Islet of Langerhans (tissue), 1 donor: ENCODE measurements around a stretch of chr2.

DNA sequence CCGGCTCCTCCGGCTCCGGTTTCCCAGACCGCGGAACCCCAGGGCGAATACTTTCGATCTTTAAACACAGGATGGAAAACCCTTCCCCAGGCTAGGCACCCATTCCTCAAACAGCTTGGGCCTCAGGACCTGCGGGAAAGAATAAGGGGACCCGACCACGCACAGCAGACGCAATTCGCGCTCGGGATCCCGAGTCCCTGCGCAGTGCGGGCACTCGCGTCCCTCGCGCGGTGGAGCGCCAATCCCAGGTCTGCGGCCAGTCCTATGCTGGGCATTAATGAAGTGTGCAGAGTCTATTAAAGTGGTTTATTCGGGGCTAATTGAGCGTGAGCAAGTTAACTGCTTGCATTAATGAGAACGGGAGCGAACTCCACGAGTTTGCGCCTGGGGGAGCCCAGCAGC is 1.9 kb downstream of the OSR1 start:
- RRBS, result 33% methylated on average over 1 of the region's 30 CpGs

GRCh38 chr2:20013164-20013527 is 678 bp upstream of the MATN3 start:
- RRBS, result 67% methylated on average over 3 of the region's 8 CpGs

DNA sequence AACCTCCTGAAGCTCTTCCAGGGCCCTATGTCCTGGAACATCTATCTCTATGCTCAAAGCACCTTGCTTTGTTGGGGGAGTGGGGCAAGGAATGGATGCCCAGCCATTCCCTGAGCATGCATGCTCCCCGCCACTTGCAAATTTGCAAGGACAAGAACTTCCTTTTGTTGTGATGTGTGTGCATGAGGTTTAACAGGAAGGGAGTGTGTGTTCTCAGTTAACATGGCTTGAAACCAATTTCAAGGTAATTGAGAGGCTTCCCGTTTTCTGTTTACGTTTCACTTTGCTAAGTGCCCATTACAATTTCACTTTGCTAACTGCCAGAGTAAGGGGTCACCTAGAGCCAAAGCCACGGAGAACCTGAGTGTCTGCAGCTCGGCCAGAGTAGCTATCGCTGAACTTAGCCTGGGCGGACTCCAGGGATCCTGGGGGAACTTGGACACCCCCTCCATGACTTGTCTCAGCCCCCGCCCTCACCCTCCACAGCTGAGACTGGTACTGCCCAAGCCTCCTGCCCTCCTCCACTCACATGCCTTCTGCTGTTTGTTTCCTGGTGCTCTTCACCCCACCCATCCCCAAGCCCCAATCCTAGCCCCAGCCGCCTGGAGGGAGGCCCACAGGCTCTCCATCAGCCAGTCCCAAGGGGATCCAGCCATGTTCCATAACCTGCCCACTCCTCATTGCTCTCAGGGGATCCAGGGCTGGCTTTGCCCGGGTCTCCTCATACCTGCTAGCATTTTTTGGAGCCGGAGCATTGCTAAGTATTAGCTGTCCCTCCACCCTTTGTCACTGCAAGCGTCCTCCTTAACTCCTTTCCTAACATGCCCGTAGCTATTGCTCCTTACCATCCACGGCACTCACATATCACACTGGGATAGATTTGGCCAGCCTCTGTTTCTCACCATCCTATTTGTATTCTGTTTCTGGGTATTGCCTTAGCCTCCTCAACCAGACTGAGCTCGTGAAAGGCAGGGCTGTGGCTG is 53.7 kb upstream of the LAPTM4A start:
- RRBS, result 90% methylated on average over 1 of the region's 15 CpGs

- RRBS, result no CpG with 5 or more reads among the region's 11 CpGs
These were observed 70.7 kb upstream of the LAPTM4A start for GRCh38 chr2:20121942-20122642.

- RRBS, result no CpG with 5 or more reads among the region's 6 CpGs
These were observed 73.8 kb downstream of the SDC1 start for GRCh38 chr2:20151037-20151657.

DNA sequence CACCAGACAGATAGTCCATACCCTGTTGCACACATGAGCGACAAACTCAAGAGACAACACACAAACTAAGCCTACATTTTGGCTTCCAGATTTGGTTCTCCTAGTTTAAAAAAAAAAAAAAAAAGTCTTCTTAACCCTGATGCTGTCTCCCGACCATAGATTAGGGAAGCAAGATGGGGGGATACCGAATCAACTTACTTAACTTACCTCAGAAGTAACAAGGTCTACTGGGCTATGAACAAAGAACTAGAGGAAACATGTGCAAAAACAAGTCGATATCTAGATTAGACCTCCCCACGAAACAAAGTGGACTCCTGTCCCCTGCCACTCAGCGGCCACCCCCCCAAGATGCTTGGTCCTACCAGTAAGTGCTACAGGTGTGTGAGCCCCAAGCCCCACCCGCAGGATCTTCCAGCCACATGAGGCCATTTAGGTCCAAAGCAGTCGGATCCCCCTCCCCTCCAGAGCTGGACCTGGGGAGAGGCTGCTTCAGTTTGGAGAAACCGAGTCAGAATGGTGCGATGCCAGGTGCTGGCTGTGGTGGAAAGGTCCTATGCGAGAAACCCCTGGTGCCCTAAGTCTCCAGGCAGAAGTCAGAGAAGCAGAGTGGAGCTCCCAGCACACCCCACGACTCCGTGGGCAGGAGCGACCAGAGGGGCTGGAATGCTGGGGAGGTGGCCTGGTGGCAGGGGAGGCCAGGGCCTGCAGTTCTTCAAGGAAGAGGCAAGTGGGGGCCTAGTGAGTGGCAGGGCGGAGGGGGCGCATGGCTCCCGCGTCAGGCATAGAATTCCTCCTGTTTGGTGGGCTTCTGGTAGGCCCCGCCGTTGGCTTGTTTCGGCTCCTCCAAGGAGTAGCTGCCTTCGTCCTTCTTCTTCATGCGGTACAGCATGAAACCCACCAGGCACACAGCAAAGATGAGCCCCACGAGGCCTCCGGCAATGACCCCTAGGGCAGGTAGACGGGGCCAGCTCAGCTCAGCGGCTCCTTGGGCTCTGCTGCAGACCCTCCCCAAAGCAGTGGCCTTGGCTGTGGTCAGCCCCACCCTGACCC is 22.6 kb downstream of the SDC1 start:
- RRBS, result no CpG with 5 or more reads among the region's 27 CpGs

DNA sequence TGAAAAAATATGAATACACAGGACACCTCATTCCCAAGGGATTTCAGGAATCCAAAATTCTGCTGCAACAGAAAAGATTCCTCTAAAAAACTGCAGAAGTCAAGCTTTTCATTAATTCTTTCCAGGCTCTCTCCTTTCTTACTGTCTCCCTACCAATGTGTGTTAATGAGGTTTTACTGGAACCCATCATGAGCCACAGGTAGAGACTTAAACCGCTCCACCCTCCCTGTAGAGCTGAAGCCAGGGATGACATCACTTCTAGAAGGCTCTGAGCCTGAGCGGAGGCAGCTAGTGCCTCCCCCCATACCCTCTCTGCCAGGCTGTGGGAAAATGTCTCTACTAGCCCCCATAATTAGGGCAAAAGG is 3.3 kb downstream of the SDC1 start:
- RRBS, result no CpG with 5 or more reads among the region's 2 CpGs

DNA sequence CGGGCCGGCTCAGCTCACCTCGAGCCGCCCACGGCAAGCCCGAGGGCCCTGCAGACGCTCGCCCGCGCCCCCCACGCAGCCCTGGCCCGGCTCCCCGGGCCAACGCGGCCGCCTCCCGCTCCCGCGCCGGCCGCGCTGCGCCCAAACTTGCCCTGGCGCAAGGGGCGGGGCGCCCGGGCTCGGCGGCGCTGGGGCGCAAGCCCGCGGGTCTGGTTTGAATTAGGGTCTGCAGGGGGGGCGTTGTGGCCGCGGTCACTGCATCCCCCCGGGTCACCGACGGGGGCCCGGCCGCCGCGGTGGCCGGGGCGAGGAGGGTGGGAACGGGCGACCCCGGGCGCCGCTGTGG is 784 bp downstream of the SDC1 start:
- RRBS, result 2% methylated on average over 27 of the region's 50 CpGs

DNA sequence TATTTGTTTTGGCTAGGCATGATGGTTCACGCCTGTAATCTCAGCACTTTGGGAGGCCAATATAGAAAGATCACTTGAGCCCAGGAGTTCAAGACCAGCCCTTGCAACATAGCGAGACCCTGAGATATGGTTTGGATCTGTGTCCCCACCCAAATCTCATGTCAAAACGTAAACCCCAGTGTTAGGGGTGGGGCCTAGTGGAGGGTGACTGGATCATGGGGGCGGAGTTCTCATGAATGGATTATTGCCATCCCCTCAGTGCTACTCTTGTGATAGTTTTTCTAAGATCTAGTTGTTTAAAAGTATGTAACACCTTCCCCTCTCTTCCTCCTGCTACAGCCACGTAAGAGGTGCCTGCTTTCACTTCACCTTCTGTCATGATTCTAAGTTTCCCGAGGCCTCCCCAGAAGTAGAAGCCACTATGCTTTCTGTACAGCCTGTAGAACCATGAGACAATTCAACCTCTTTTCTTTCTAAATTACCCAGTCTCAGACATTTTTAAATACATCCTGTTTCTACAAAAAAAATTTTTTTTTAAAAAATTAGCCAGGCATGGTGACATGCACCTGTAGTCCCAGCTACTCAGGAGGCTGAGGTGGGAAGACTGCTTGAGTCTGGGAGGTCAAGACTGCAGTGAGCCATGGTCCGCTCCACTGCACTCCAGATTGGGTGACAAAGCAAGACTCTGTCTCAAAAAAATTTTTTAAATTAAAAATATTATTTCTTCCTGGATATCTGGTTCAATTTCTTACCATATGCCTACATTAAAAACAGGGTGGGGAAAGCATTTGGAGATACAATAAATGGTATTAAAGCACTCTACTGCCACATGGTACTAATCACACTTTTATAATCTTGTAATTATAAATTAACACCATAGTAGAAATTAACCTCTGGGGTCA is 16.8 kb downstream of the PUM2 start:
- RRBS, result no CpG with 5 or more reads among the region's 7 CpGs

GRCh38 chr2:20357605-20358104 is 7.0 kb upstream of the PUM2 start:
- RRBS, result no CpG with 5 or more reads among the region's 11 CpGs

DNA sequence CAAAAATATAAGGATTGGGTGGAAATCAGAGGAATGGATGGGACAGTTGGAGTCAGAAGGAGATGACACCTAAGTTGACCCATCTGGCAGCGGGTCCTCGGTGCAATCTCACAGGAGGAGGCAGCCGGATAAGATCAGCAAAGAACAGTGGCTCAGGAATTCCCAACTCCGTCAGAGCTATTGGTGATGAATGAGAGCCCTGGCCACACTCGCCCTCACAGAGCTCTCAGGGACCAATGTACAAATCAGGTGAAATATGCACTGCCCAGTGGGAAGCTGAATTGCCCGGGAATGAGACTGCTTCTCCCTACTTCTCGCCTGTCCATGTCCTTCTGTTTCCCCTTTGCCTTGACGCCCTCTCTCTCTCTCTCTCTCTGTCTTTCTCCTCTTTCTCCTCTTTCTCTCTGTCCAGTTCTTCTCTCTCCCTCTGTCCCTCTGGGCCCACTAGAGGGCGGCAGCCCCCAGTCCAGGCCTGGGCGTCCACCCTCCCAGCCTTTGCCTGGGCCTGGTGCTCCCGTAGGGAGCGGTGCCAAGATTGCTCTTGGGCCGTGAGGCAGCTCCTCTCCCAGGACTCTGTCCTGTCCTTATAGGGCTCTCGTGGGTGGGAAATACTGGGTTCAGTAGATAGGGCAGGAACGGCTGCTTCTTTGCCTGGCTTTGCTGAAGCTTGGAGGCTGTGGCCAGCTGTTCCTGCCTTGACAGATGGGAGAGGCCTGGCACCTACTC is 28.3 kb upstream of the PUM2 start:
- RRBS, result no CpG with 5 or more reads among the region's 15 CpGs

DNA sequence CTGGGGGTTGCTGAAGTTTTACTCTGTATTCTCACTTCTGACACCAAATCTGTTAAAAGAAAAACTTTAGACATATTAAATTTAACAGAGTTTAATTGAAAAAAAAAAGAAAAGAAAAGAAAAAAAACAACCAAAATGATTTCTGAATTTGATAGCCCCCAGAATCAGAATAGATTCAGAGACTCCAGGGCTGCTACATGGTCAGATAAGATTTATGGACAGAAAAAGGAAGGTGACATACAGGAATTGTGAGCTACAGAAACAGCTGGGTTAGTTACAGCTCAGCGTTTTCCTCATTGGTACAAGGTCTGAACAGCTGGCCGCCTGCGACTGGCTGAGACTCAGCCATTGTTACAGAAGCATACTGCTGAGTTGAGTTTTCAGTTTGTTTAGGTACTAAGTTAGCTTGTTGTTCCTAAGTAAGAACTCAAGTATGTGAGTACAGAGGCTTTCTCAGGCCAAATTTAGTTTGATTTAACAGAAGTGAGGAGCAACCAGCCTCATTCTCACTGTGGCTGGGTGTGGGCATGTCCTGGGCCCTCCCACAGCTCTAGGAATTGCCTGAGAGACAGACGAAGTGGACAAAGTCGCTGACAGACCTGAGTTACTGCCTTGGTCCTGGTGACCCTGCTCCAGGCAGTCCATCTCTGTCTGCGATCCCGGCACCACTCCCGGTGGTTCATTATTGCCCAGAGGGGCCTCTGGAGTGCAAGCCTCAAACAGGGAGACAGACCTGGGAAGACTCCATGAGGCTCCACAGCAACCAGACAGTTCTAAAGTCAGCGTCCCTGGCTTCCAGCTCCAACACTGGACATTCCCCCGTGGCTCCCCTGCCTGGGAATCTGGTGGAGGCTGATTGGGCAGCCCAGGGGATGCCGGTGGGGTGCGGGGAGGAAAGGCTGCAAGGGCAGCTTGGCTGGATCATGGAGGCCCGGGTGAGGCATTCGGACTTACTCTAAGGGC is 27.8 kb upstream of the RHOB start:
- RRBS, result no CpG with 5 or more reads among the region's 14 CpGs

DNA sequence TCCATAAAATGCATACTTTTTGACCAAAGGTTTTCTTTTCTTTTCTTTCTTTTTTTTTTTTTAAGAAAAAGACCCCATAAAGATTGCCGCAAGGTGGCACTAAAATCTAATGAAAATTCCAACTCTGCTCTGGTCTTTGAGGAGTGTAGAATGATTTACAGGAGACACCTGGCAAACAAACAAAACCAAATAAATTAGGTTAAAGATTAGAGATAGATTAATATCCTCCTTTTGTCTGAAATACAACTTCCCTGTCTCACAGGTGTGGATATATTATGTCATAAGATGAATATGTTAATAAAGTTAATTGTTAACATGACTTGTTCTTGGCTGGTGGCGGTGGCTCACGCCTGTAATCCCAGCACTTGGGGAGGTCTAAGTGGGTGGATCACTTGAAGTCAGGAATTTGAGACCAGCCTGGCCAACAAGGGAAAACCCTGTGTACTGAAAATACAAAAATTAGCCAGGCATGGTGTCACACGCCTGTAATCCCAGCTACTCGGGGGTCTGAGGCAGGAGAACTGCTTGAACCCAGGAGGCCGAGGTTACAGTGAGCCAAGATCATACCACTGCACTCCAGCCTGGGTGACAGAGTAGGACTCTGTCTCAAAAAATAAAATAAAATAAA is 3.5 kb upstream of the RHOB start:
- RRBS, result no CpG with 5 or more reads among the region's 6 CpGs

DNA sequence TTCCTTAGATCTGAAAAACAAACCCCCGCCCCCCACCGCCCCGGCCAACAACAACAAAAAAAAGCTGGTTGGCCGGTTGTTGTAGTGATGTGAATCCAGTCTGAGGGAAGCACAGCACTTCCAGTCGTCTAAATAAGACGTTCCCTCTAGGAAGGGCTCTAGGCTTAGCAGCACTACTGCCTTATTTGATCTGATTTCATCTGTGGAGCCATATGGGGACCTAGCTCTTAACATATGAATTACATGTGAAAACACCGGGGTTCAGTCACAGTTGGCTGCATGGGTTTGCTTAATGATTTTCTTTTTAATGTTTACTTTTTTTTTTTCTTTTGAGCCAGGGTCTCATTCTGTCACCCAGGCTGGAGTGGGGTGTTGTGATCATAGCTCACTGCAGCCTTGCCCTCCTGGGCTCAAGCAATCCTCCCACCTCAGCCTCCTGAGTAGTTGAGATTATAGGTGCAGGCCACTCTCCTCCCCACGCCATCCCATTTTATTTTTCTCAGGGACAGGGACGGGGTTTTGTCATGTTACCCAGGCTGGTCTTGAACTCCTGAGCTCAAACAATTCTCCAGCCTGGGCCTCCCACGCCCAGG is 2.2 kb upstream of the RHOB start:
- RRBS, result no CpG with 5 or more reads among the region's 10 CpGs

GRCh38 chr2:20578822-20579958 is 71.7 kb downstream of the HS1BP3 start:
- RRBS, result 47% methylated on average over 7 of the region's 16 CpGs

- RRBS, result no CpG with 5 or more reads among the region's 9 CpGs
These were observed 35.2 kb downstream of the HS1BP3 start for GRCh38 chr2:20615532-20616236.

DNA sequence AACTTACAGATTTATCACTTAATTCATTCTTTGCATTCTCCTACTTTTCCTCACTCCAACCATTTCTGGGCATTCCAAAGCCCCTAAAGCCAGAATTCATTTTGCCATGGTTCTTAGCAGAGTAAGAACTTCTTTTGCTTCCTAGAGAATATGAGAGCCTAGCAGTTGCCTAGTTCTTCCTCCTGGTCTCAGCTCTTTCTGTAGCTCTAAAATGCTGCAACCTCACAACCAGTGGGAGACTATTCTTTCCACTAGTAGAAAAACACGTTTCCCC is 22.3 kb downstream of the GDF7 start:
- RRBS, result no CpG with 5 or more reads among the region's 1 CpG

DNA sequence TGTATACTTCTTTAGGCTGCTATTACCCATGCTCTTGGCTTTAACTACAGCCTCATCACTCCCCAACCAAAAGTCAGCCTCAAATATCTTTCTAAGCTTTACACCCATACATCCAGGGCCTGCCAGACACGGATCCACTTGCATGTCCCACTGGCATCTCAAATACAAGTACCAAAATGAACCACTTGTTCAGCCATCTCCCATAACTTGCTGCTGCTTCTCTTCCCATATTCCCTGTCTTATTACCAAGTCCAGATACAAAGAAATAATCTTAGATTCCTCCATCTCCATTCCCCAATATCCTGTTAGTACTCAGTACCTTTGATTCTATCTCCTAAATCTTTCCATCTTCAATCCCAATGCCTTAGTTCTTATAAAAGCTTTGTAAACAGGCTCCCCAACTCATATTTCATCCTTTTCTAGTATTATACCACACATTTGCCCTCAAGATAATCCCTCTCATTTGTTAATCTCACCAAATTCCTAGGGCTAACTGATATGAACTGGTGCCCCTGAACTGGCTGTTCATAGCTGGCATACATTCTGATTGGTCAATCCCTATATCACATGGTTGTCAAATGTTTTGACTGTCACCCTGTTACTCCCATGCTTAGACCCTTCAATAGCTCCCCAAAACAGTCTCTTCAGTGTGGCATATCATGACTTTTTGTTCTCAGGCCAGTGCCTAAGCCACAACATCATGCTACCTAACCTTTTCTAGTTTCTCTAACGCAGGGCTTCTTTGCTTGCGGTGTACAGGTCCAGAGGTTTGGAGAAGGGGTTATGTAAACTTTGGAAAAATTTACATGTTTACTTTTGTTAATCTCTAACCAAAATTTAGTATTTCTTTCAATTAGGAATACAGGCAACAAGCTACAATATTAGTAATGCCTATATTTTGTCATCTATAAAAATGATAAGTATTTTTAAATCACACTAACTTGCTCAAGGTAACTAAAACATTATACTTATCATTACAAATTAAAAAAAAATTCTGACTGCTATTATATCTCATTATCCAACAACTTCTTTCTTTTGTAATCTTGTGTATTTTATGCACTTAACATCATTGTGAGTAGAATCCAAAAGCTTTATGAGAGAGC is 30.4 kb downstream of the GDF7 start:
- RRBS, result no CpG with 5 or more reads among the region's 3 CpGs

DNA sequence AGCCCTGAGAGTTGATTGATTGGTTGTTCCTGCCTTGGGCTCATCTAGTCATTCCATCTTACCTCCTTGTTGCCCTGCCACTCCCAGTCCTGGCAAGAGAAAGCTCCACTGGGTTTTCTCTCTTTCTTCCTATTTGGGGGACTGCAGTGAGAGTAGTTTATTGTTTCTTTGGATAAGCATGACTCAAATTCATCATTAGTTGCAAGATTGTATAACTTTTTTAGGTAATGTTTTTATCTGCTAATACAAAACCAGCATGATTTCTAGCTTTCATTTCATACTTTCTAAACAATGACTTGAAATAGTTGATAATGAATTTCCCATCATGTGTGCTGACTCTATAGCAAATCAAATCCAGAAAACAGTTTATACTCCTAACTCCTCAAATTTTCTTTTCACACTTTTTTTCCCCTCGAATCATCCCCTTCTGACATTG is 42.0 kb downstream of the LDAH start:
- RRBS, result no CpG with 5 or more reads among the region's 1 CpG

GRCh38 chr2:23199370-23199976 is 185.5 kb upstream of the KLHL29 start:
- RRBS, result no CpG with 5 or more reads among the region's 4 CpGs